ENCODE results near the genes RAB10, EMILIN1, TCF23 and SNX17.

DNA sequence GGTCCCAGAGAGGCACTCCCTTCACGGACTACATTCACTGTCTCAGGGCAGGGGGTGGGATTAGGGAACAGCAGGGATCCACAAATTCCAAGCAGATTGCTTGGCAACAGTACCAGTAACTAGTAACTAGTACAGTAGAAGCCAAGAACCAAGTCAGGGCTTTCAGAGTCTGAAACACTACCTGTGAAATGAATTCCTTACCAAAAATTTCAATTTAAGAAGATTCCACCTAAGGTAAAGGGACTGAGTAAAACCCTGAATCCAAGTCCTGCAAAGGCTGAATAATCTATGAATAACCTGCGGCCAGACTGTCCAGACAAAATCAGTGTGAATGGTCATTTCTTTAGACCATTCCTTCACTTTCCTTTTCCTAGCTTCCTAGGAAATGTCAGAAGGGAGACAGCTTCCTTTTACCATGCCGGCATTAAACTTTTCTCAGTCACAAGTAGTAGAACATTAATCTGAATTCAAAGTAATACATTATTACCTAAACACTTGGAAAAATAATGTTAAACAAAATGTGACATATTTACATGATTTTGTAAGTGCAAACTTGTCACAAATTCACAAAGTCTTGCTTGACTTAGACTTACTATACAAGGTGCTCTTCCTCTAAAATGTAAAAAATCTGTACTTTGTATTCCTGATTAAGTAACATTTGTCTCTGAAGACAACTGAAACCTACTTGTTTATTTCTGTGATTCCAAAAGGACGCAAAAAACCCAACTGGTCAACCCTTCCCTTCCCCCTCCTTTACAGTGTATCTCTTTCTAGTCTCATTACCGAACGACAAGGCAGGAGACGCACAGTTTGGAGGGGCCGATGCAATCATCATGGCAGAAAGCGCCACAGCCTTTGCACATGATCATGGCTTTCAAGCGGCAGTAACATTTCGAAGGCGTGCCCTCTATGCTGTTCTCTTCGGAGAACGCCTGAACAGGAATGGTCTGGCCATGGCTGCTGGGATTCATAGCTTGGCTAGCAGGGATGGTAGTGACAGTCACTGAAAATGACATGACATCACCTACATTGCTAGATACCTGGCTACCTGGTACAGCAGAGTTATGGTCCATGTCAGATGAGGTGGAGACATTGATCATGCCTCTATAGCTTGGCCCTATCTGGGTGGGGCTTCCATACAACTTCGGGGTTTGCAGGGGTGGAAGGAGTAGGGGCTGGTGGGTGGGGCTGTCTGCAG, 68.3 kb upstream of the DTNB start:
- PRO-cap, result no peak

DNA sequence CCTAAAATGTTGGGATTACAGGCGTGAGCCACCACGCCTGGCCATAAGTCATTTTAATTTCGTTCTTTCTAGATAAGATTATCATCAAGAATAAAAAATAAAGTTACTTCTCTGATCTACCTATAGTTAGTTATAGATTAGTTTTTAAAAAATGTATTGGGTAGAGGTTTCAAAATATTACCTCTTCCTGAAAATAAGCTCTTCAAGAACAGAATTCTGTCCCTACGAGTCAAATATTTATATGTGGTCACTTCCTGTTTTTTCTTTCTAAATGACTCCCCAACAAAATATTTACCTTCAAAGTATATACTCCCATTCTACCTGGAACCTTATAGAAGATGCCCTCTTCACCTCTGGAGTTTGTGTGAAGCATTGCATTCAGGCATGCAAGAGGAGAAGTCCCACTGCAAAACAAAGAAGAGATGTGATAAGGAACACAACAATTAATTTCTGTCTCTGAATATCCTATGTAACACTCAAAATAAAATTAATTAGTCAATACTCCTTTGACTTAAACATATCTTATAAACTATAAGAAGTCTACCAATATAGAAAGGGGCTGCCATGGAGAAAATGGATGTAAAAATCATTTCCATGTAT, 72.3 kb downstream of the ASXL2 start:
- PRO-cap, result no peak

DNA sequence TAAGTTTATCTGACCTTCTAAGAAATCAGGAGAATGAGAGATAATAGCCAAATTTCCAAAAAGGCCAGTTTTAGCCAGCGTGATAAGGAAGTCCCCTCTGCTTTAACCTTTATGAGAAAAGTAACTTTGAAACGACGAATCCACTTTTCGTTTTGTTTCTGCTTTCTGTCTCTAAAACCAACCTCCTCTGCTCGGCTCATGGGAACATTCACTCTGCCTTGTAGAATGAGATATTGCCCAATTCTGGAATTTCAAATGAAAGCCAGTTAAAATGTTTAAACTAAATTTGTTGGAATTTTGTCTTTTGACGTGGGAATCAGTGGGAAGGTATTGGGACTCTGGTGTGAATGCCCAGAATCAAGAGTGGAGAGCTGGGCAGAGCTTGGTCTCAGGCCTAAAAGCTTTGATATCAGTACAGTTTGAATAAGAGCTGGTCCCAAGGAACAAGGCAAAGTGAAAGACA, 17.5 kb upstream of the RAB10 start:
- PRO-cap, result no peak

DNA sequence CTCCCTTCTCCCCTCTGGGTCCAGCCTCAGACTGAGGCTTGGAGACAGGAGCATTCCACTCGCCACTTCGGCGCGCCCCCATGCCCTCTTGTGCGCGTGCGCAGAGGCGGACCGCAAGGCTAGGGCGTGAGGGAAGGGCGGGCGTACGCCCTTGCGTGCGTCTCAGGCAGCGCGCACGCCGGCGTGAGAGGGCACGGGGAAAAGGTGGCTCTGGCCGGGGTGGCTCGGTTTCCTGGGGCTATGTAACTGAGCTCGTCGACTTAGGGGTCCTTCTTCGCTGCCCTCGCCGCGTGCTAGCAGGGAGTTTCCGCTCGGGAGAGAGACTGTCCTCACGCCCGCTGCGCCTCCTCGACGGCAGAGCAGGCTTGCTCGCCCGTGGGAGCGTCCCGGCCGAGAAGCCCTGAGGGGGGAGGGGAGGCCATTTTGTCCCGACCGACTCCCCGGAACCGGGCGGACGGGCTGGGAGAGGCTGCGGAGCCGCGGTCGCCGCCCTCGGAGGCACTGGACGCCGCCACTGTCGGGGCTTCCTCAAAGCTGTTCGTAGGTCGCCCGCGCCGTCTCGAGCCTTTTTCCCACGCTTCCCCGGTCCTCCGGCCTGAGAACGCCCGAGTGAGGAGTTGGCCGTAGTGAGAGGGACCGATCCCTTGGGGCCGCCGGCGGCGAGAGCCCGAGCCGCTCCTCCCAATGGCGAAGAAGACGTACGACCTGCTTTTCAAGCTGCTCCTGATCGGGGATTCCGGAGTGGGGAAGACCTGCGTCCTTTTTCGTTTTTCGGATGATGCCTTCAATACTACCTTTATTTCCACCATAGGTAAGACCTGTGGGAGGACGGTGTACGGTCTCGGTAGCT, at the start of gene RAB10:
Gene RAB10 (plus strand): TSS at position 160 of the 850 bp plus-strand sequence.
- PRO-cap, result bidirectional peak, plus-strand start at position 270 of the sequence, minus-strand start at position 33 of the sequence

DNA sequence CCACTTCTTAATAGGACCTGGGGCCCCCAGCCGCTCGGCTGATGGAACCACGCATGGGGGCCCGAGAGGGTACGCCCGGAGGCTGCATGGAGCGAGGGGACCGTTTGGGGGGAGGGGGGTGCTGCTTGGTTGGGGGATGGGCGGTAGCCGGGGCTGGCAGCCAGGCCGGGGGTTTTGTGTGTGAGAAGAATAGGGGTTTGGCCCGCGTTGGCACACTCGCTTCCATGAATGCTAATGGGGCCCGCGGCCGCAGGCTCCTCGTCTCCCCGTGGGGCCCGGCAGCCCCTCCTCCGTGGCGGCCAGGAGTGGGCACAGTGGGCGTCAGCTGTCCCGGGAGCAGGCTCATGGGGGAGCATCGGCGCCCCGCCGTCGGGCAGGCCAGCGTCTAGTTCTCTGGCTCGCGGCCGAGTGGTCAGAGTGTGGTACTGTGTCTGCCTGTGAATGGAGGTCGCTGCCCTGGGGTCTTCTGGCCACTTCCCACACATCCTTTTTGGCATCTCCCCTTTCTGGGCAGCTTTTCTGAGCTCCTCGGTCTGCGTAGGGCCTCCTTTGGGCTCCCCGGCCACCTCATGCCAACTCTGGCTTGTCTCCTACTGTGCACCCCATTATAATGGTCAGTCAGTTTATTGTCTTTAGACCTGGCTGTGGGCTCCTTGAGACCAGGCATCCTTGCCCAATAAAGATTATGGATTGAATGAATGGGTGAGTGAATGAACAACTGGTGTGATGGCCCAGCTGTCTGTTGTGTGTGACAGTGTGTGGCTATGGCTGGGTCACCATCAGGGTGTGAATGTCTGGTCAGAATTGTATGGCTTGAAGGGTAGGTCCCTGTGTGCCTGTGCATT, 1.3 kb downstream of the GAREM2 start:
- PRO-cap, result no peak

- PRO-cap, result no peak
These were observed 18.9 kb downstream of the GAREM2 start for GRCh38 chr2:26191686-26192256.

GRCh38 chr2:26233934-26234591, 10.4 kb downstream of the HADHA start:
- PRO-cap, result no peak

GRCh38 chr2:26416115-26416607, 14.4 kb downstream of the DRC1 start:
- PRO-cap, result no peak

- PRO-cap, result no peak
These were observed 840 bp downstream of the CIB4 start for GRCh38 chr2:26640162-26640890.

DNA sequence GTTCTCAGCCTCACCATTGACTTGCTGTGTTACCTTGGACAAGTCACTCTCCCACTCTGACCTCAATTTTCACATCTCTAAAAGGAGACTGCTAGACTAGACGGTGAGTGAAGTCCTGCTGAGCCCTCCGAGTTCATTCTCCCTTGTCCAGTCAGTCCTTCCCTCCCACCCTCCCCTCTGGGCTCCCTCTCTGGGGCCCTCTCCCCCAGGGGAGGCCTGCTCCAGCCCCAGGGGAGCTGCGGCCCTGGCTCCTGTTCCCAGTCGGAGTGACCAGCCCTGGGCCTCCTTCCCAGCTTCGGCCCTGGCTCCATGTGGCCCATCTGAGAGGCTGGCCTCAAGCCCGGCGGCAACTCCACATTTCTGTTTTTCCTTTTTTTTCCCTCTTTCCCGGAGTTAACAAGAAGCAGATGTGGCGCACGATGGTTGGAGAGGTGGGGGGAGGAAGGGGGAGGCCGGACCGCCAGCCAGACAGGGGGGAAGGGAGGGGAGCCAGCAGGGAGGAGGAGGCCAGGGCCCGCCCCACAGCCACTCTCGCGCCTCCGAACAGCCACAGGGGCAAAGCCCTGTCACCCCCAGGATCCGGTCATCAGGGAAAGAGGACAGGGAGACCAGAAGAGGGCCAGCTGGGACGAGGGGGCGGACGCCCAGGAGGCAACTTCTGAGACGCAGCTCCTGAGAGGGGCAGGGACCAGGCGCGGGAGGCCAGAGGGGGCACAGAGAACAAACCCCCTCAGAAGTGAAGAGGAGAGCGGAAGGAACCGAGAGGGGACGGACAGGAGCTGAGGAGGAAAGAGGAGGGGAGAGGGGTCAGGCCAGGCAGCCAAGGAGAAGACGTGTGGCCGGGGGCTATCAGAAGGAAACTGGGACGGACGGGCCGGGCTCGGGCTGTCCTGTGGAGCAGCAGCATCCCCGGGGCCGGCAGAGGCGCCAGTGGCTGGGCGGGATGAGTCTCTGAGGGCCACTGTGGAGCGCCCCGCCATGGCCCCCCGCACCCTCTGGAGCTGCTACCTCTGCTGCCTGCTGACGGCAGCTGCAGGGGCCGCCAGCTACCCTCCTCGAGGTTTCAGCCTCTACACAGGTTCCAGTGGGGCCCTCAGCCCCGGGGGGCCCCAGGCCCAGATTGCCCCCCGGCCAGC, at the start of gene EMILIN1:
Gene EMILIN1 (plus strand): TSS at position 528 of the 1,136 bp plus-strand sequence.
- PRO-cap, result bidirectional peak, plus-strand start at position 522 of the sequence, minus-strand start at position 422 of the sequence; bidirectional peak, plus-strand start at position 733 of the sequence, minus-strand start at position 738 of the sequence; unidirectional peak, minus-strand start at position 997 of the sequence

GRCh38 chr2:27079316-27079979, 1.0 kb downstream of the EMILIN1 start:
- PRO-cap, result unidirectional peak, minus-strand start at chr2:27079924

- PRO-cap, result no peak
These were observed at the start of gene TCF23 for GRCh38 chr2:27148574-27149393. Gene TCF23 (plus strand): TSS chr2:27149004.

DNA sequence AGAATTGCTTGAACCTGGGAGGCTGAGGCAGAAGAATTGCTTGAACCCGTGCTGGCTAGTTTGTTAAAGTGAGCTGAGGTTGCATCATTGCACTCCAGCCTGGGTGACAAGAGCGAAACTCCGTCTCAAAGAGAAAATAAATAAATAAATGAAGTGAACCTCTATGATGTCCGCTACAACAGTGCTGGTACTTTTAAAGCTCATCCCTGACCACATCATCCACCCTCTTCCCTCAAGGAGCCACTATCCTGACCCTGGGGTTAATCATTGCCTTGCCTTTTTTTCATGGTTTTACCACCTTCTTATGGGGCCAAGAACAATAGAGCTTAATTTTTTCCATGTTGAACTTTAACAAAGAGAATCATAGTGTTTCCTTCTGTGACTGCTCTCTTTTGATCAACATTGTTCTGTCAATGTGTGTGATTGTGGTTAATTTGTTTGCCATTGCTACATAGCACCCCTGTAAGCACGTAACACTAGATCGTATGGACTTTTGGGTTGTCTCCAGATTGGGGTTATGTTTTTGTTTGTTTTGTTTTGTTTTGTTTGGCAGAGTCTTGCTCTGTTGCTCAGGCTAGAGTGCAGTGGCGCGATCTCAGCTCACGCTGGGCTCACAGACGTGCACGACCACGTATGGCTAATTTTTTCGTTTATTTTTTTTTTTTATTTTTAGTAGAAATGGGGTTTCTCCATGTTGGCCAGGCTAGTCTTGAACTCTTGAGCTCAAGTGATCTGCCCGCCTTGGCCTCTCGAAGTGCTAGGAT, 17.0 kb upstream of the ATRAID start:
- PRO-cap, result no peak

GRCh38 chr2:27264288-27264627, 1.4 kb upstream of the SLC30A3 start:
- PRO-cap, result no peak

- PRO-cap, result no peak
These were observed 665 bp downstream of the TRIM54 start for GRCh38 chr2:27282732-27283455.

GRCh38 chr2:27303361-27303756, 4.9 kb downstream of the UCN start:
- PRO-cap, result no peak

DNA sequence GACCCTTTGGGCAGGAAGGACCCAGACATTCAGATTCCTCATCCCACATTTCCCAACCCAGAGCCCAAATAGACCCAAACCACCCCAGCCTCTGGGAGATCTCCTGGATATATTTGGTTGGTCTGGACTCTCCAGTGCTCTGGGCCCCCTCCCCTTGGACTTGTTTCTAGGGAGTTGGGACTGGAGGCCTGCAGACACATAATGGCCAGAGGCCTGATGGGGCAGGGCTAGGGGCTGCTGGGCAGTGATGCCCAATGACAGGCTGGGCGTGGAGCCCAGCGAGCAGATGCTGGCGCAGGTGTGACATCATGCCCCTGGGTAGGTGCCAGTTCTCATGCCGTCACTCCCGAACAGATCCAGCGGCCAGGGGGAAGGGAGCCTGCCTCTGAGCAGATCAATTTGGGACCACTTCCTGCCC, 6.3 kb downstream of the MPV17 start:
- PRO-cap, result no peak

- PRO-cap, result bidirectional peak, plus-strand start at chr2:27370615, minus-strand start at chr2:27370253
These were observed at the start of gene SNX17 for GRCh38 chr2:27370516-27370799. Gene SNX17 (plus strand): TSS chr2:27370616.

GRCh38 chr2:27507201-27507906, 10.7 kb downstream of the GCKR start:
- PRO-cap, result no peak

GRCh38 chr2:27641007-27641498, 12.2 kb downstream of the GPN1 start:
- PRO-cap, result no peak

Data from SEM (cell line).